RPMI7951 (cell line): ENCODE measurements around the gene ATP6AP2.

GRCh38 chrX:40093359-40094378 lies 4.1 kb downstream of the BCOR start:
- RAMPAGE, long total RNA = no peak

DNA sequence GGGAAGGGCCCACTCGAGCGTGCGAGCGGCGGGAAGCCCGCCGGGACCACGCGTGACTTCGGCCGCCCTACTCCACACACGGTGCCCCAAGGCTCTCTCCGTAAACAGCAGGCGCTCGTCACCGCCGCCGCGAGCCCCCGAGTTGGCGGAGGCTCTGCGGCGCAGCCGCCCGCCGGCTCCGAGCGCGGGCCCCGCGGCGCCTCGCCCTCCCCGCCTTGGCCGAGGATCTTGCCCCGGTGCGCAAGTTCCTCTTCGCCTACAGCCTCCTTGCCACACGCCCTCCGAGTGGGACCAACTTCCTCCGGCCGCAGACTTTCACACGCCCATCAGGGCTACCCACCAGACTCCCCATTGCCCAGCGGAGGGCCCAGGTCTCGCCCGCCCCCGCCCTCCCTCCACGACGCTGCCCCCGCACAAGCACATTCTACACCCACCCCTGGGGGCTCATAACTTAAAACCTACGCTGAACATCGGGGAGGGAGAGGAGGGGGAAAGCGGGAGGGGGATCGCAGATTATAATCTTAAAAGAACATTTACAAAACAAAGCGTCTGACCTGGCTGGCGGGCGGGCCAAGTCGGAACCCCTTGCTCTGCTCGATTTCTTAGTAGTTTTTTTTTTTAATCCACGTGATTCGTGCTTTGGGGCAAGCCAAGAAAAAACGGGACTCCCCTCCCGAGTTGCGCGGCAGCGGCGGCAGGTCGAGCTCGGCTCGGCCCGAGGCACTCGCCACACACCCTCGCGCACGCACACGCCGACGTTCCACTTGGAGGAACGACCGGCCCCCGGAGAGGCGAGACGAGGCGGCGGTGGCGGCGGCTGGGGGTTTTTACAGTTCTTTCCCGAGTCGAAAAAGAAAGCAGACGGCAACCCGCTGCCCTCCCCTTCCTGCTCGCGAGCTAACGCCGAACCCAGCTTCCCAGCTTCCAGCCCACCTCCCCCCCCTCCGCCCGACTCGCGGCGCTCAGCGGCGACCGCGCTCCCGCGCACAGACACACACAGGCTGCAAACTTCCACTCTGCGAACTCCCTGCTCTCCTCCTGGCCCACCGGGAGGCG lies 1.5 kb downstream of the BCOR start:
- RAMPAGE, long total RNA = no peak

- RAMPAGE, long total RNA = no peak
Measured at GRCh38 chrX:40098050-40098986, 560 bp upstream of the BCOR start.

DNA sequence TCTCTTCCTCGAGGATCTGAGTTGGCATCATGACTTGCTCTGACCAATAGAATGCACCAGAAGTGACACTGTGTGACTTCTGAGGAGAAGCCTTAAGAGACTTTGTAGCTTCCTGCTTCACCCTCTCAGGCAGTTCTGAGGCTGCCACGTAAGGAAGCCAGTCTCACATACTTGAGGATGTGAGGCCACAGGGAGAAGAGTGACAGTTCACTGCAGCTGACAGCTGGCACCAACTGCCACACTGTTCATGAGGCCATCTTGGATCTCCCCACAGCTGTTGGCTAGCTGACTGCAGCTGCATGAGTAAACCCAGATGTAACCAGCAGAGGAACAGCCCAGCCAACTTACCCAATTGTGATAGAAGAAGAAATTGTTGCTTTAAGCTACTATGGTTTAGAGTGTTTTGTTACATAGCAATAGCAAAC lies 29.4 kb upstream of the BCOR start:
- RAMPAGE, long total RNA = no peak

DNA sequence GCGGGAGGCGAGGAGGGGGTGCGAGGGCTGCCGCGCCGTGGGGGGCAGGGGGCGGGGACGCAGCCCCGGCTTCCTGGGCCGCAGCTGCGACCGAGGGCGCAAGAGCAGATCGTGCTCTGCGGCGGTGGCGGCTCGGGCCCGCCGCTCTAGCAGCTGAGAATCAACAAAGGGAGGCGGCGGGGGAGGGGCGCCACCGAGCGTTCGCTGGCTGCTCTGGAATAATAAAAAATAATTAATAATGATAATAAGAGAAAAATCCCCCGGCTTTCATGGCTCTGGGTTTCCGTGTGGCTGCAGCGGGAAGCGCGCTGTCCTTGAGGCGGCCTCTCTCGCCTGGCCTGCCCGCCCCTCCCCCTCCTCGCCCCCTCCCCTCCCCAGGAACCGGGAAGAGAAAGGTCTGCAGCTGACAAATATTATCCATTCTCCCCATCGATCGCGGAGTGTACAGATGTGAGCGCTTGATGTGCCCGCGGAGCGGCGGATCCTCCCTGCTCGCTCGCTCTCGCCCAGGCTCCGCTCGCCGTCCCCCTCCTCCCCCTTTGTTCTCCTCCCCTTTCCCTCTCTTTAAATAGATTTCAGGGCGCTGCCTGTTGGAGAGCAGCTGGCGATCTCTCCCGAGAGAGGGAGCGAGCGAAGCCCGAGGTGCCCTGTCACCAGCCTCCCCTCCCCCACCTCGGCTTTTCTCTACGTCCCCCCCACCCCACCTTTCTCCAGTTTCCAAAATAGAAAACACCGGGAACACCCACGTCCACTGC lies 56.3 kb upstream of the BCOR start:
- RAMPAGE, long total RNA = no peak

GRCh38 chrX:40580837-40581900 lies at the start of gene ATP6AP2:
Gene ATP6AP2, plus strand, starts transcription at chrX:40580970.
- RAMPAGE, long total RNA = start-site peak on the plus strand at chrX:40580928-40581011, 396 and 314 reads in 2 replicates

GRCh38 chrX:40945185-40945827 lies 139.9 kb upstream of the USP9X start:
- RAMPAGE, long total RNA = no peak

GRCh38 chrX:41104989-41105287 lies 19.7 kb downstream of the USP9X start:
- RAMPAGE, long total RNA = no peak

- RAMPAGE, long total RNA = no peak
Measured at GRCh38 chrX:41189044-41189645, 103.9 kb downstream of the USP9X start.

DNA sequence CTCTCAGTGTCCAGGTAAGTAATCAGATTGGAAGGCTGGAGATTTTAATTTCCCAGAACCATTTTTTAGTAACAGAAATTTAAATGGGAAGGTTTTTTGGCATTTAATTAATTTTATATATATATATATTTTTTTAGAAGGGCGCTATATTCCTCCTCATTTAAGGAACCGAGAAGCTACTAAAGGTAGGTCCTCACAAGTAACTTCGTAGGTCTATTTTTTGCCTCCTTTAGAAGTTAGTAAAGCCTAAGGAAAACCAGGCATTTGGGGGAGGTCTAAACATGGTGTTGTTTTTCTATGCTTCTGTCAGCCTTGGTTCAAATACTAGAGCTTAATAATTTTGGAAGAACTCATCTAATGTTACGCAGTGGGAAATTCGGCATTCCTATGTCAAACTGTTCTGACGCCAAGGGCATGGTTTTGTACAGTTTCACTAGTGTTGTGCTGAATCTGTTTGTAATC lies 5.0 kb downstream of the DDX3X start:
- RAMPAGE, long total RNA = no peak

- RAMPAGE, long total RNA = no peak
Measured at GRCh38 chrX:41441761-41443166, 4.9 kb upstream of the NYX start.

DNA sequence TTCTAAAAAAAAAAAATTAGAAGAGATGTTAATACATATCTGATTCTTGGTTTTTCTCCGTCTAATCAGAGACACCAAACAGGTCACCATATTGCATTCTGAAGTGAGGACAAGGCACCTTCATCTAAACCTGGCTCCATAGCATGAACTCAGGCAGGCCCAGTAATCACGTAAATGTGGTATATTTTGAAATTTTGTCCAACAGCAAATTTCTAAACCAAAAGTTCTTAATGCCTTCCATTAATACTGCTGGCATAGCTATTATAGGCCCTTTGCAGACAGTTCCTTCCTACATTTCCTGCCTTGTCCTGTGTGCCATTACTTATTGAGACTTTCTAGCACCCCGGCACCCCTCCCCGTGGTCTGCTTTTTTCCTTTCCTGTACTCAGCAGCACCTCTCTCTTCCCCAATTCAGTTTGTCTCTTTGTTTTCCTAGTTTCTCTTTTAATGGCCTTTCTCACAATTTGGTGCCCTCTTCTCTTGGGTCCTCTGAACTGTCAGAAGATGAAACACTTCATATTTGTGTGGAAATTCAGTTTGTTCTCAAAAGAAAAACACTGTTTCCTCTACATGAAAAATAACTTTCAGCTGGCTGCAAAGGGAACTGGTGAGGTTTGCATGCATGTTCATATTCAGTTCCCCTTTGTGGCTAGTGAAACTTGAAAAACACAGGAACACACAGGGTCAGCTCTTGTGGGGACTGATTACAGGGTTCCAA lies 16.9 kb downstream of the GPR34 start:
- RAMPAGE, long total RNA = no peak

- RAMPAGE, long total RNA = no peak
Measured at GRCh38 chrX:41718974-41719201, 5.1 kb upstream of the GPR82 start.

GRCh38 chrX:43618491-43618826 lies 37.6 kb upstream of the MAOA start:
- RAMPAGE, long total RNA = no peak

DNA sequence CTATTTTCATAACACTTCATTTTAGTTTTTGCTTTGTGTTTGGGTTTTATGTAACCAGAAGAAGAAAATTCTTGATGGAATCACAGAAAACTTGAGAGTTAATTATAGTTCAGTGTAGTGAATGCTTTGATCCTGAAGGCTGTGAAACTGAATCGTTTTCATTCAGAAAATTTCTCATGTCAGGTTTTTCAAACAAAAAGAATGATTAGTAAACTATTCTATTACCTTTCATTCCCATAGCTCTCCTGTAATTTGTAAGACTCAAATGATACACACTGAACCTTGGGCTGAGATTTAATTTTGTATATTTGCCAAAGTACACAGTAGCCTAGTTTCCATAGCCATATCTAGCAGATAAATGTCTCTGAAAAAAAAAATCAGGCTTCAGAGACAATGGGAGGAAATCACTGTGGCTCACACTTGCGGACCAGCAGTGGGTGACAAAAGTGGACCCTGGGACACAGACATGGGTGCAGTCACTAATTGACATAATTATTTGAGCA lies 46.5 kb downstream of the MAOA start:
- RAMPAGE, long total RNA = no peak

GRCh38 chrX:43881273-43882128 lies 749 bp downstream of the MAOB start:
- RAMPAGE, long total RNA = no peak

DNA sequence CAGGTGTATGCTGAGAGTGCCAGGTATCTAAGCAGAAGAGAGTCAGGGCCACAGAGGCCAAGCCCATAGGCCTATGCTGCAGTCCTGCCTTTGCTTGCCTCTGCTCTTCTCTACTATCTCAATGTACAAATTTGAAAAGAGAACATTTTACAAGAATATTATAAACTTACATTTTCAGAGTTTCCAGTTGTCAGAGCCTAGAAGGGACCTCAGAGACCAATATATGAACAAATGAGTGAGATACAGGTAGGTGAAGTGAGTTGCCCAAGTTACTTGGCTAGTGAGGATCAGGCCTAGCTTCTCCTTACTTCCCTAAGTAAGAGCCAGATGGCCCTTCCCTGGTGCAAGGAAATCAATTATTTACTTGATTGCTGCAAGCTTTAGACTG lies 118.0 kb downstream of the EFHC2 start:
- RAMPAGE, long total RNA = no peak

GRCh38 chrX:44306058-44306710 lies 37.3 kb downstream of the EFHC2 start:
- RAMPAGE, long total RNA = no peak

DNA sequence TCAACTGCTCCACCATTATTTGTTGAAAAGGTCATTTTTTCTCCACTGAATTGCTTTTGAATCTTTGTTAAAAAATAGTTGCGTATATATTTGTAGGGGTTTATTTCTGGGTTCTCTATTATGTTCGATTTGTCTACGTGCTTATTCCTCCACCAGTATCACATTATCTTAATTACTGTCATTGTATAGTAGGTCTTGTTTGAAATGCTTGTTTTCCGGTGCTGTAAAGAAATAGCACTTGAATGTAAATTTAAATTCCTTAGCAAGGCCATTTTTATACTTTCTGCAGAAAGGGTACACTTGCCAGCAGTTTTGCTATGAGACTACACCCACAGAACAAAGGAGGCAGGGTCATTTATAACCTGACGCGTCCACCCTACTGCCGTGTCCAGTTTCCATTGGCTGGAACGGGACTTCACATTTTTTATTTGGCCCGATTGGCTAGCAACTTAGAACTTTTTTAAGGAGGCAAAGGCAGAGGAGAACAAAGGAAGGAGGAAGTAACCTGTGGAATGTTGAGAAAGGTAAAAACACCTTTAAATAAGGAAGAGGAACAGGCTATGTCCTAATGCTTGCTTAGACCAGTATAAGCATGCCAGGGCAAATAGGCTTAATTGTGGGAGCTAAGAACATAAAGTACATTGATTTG lies 18.5 kb downstream of the KDM6A start:
- RAMPAGE, long total RNA = no peak

GRCh38 chrX:44915699-44916033 lies 42.7 kb downstream of the KDM6A start:
- RAMPAGE, long total RNA = no peak